Umbilical cord (tissue), 2 donors: ENCODE measurements around the gene GLRB.

DNA sequence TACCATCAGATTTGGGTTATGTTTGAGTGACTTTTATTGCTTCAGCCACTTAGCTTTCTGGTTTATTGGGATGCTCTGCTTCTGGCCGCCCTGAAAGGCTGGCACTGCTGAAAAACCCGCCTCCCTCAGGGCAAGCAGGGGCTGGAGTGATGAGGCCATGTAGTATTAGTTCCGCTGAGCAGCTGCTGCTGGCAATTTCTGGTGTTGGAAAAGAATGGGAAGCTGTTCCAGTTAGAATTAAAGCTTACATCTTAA, 72.3 kb downstream of the TMEM131L start:
- RAMPAGE, long total RNA: no peak

DNA sequence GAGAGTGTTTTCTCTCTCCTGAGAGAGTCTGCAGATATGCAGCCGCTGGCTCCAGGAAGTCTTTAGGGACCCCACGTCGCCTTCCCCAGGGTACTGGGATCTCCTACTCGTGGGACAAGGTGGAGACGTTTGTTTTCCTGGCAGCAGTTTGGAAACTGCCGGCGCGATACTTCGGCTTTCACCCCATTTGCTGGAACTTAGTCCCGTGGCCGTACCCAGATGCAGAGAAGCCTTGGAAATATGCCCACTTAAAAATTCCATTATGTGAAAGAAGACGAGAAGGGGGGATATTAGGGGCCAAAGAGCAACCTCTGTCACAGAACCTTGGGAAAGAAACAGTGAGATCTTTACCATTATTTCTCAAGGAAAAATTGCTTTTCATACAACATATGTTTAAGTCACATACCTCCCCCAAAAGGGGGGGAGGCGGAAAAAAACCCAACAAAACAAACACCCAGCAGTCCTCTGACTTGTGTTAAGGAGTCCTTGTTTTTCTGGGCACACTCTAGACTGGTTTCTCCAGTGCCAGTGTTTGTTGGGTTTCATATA, 72.7 kb downstream of the TMEM131L start:
- RAMPAGE, long total RNA: no peak

DNA sequence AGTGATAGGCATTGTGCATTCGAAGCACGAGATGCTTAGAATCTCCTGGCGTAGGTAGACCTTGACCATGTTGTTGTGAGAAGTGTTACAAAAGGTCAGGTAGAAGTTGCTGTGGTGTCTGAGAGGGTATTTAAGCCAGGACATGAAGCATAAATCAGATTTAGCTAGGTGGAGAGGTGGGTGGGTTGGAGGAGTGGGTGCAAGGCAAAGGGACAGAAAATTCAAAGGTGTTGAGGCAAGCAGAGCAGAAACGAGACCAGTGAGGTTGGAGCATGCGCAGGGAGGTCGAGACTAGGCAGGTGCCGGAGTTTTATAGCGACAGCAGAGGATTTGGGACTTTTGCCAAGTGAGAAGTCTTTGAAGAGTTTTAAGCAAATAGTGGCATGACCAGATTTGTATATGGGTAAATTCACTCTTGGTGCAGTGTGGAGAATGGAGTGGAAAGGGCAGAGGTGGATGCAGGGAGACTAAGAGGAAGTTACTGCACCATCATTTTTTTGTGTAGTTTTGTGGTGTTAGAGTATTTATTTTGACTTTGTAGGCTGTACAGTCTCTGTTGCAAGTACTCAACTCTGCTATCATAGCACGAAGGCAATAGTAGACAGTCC, 107.0 kb upstream of the TLR2 start:
- RAMPAGE, long total RNA: no peak

DNA sequence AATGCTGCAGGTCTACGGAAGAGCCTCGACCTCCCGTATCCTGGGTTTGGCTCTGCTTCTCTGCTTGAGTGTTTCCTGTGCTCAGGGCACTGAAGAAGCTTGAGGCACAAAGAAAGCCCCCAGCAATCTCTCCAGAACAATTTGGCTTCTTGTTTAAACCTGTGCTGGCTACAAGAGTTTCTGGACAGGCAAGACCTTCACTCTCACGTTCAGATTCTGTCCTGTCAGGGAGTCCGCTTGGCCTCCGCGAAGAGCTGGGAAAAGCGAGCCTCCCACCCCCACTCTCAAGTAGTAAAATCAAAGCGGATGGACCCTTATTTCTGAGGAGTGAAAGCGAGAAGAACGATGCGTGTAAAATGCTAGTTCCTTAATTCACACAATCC, 2.9 kb upstream of the SFRP2 start:
- RAMPAGE, long total RNA: no peak

- RAMPAGE, long total RNA: no peak
These were observed 7.6 kb downstream of the FGG start for GRCh38 chr4:154604639-154605485.

DNA sequence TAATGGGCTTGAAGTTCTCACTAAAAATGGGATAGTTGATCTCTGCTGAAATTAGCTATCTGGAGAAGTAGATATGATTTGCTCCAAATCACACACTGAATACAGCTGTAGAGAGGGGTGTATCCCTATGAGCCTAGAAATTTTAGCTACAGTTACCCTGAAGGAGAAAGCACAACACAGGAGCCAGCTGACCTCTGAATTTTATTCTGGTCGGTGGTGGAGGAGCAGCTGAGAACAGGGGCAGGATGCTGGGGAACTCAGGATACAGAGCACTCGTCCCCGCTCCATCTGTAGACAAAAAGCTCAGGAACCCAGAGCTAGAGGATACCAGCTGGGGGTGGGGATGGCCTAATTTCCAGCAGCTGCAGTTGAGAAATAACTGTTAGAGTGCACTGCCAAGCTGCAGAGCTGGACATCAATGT, 122.2 kb upstream of the GUCY1A1 start:
- RAMPAGE, long total RNA: no peak

GRCh38 chr4:155784174-155784602, 25.4 kb downstream of the GUCY1B1 start:
- RAMPAGE, long total RNA: no peak

DNA sequence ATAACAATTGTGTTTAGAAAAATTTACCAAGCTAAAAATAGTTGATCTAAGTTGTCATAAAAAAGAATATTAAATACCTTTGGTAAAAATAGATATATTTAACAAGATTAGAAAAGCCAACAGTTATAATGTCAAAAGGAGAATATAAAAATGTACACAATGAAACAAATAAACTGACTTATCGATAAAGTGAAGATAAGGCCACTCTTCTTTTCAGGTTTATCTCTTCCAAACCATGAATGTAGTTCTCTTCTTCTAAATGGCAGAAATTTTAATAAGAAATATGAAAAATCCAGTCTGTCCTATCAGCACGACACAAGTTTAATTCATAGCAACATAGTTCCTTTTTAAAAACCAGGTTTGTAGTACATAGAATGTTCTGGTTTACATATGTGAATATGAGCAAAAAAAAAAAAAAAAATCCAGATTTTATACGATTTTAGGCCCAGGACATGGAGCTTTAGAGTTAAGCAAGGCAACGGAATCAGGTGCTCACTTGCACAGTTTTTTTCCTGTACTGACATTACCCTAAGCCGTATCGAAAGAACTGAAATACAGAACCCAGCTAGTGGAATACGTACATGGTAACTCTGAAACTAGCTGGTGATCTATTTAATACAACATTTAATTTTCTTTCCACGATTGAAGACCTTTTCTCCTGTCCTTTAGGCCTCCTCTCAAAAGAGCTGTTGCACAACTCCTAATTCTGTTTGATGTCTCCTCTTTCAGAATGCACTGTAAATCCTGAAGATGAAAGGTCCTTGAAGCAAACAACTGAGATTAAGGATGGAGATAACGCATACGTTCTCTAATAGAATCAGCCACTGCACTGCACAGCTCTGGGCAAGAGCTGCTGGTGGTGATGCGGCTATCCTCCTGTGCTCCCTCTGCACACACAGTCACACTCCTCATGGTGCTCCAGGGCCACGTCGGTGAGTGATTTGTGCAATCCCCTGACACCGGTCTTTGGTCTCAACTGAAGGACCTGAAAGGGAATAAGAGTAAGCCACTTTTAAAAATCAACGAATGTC, 209.1 kb downstream of the PDGFC start:
- RAMPAGE, long total RNA: no peak

DNA sequence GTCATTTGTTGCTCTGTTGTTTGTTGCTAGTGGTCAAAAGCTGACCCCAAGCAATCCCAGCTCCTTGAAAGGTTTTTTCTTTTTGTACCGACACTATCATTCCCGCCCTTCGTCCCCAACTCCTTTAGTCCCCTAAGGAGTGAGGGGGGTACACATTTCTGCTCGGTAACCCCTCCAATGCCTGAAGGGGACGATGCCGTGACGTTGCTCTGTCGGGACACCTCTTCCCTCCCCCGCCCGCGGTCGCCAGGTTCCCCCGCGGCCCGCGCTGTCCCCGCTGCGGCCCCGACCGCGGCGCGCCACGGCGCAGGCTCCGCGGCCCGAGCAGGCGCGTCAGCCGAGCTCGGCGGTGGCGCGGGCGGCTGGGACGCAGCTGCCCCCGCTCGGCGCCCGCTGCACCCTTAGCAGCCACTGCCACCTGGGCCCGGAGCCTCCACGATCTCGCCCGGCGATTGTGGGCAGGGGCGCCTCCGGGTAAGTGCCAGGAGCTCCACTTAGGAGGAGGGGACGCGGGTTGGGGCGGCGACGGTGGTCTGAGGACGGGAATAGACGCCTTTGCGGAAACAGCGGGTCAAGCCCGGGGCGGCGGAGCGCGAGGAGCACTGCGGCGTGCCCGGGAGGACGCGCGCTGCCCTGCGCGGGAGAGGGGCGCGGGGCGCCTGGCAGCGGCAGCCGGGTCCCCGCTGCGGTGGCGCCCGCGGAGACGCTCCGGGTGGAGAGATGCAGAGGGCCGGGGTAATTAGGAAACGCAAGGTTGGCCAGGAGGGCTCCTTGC, at the start of gene GLRB:
TSS of gene GLRB (plus strand) at position 327 of the 775 bp plus-strand sequence.
- RAMPAGE, long total RNA: start-site peak on the plus strand centred at position 374 of the sequence, 76 bp wide, 25 and 38 reads in 2 replicates

DNA sequence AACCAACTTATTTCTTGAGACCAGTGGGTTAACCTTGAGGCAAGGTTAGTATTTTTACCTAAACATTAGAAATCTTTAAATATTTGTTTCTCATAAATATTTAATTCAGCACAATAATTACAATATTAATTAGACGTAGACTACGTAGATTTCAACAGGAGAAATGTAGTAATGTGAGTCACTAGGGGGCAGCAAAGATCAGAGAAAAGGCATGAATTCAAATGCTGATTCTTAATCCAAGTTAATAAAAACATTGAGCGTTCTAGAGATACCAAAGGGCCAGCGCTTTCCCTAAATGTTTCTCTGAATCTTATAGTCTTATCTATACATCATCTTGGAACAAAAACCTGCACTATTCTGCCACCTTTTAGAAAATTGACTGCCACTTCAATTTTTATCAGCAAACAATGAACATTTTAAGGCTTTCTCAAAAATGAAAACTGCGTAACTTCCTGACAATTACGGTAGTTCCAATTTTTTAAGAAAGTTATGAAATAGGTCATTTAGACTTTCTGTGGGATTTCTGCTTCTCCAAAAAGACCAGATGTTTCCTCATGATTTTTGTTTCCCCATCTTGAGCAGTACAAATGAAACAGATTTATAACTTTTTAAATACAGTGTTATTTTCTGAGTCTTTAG, 180.6 kb downstream of the GASK1B start:
- RAMPAGE, long total RNA: no peak

DNA sequence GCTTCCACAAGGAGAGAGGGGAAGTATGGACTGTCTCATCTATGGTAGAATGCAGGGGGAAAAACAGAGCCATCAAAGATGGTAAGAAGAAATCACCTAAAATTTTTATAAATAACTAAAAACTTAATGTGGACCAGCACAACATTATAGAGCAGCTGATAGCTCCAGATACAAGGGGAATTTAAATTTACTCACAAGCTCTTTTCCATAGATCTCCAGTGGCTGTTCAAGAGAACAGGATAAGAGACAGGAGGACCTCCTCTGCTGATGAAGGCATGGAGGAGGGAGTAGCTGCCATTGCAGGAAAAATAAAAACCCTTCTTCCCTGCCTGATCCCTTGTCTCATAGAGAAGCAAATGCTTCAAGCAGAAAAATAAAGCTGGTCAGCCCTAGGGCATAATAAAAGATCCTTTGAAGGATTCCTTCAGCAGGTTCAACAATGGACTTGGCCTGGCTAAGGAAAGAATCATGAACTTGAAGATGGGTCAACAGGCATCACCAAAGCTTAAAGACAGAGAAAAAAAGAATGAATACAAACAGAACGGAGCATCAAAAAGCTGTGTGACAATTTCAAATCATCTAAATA, 113.5 kb downstream of the GASK1B start:
- RAMPAGE, long total RNA: no peak

GRCh38 chr4:158120776-158121167, 52.1 kb downstream of the GASK1B start:
- RAMPAGE, long total RNA: no peak

GRCh38 chr4:159265036-159266110, 162.5 kb downstream of the RAPGEF2 start:
- RAMPAGE, long total RNA: no peak

DNA sequence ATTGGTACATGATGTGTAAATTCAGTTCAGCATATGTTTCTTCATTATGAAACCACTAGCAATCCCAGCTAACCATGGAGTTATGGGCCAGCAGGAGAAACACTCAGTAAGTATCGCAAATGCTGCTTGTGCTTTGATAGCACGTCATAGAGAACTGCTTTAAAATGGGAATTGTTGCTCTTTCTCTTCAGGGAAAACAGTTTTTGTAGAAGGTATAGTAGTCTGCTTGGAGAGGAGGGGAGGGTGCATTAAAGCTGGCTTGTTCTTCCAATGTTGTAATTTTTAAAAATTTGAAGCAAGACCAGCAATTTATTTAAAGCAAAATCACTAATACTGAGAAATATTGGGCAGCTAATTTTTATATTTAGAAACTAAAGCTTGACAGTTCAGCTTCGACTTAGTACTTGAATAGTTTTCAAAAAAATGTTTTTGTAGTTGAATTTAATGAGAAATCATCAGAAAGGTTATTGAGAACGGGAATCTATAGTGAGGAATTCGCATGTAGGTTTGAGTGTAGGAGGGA, 165.3 kb downstream of the RAPGEF2 start:
- RAMPAGE, long total RNA: no peak

DNA sequence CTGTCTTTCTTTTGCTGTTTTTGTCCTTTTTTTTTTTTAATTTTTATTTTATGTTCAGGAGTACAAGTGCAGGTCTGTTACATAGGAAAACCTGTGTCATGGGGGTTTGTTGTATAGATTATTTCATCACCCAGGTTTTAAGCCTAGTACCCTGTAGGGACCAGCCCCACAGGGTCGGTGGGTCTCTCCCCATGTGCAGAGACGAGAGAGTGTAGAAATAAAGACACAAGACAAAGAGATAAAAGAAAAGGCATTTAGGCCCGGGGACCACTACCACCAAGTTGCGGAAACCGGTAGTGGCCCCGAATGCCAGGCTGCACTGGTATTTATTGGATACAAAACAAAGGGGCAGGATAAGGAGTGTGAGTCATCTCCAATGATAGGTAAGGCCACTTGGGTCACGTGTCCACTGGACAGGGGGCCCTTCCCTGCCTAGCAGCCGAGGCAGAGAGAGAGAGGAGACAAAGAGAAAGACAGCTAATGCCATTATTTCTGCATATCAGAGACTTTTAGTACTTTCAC, 212.5 kb downstream of the RAPGEF2 start:
- RAMPAGE, long total RNA: no peak

- RAMPAGE, long total RNA: no peak
These were observed 242.9 kb upstream of the FSTL5 start for GRCh38 chr4:162406622-162407179.

DNA sequence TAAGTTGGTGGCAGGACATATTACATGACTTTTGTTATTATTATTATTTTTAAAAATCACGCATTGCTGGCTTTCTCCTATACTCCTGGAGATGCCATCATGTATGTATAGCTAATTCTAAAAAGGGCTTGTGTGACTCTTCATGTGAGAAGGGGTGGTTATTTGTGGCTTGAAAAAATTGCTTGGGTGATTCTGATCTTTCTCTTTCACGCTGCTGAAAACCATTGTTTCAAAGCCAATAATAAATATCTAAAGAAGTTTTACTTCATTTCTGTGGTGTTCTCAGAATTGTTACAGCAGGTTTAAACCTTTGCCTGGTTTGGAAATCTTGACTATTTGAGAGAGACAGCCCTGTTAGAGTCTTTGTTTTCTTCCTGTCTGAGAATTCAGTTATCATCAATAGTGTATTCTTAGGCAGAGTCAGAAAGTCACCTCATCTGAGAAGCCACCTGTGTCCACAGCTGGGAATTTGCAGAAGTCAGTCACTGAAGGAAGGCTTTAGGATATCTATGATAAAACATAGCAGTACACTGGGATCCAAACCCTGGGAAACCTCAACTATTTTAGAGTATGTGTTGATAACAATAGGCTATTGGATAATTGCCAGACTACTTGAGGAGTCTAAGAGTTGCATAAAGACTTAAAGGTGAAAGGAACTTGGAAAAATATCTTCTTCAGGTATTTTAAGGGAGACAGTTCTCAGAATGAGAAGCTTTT, 8.6 kb downstream of the KLHL2 start:
- RAMPAGE, long total RNA: no peak

DNA sequence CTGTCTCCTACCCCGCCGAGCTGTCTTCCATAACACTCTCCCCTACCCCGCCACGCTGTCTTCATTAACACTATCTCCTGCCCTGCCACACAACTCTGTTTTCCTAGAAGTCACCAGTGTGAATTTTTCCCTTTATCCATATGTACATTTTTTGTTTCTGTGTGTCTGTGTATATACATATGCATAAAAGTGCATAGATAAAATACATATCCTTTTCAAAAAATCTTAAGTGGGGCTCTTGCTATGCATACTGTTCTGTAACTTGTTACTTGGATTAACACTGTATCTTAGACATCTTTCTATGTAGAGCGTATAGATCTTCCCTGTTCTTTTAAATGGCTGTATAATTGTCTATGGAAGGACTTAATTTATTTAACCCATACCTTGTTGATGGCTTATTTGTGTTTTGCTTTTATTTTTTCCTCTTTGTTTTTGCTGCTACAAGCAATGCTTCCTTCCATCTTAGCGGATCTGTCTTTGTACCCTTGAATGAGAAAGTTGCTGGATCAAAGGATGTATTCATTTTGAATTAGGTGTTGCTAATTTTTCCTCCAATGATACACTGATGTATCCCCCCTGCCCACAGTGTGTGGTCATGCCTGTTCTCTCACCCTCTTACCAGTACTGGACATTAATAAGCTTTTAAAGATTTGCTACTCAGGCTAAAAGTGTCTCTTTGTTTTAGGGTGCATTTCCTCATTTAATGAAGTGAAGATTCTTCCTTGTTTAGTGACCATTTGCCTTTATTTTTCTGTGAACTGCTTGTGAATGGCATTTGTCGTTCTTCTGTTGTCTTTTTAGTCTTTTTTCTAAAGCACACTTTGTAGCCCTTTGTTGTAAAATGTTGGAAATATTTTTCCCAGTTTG, 4.8 kb downstream of the MSMO1 start:
- RAMPAGE, long total RNA: no peak

GRCh38 chr4:165342627-165343138, 15.2 kb downstream of the MSMO1 start:
- RAMPAGE, long total RNA: no peak

GRCh38 chr4:165364969-165365168, 13.9 kb upstream of the CPE start:
- RAMPAGE, long total RNA: no peak